Mesenchymal stem cell of adipose (primary cell): ENCODE measurements around the gene ARFGEF2.

- CAGE, long polyA plus RNA = no peak
Observed at GRCh38 chr20:47487040-47487574, 14.6 kb upstream of the NCOA3 start.

GRCh38 chr20:47682304-47682778 is 102.9 kb downstream of the SULF2 start:
- CAGE, long polyA plus RNA = no peak

- CAGE, long polyA plus RNA = no peak
Observed at GRCh38 chr20:48026996-48027506, 241.8 kb upstream of the SULF2 start.

GRCh38 chr20:48195346-48195715 is 410.1 kb upstream of the SULF2 start:
- CAGE, long polyA plus RNA = no peak

DNA sequence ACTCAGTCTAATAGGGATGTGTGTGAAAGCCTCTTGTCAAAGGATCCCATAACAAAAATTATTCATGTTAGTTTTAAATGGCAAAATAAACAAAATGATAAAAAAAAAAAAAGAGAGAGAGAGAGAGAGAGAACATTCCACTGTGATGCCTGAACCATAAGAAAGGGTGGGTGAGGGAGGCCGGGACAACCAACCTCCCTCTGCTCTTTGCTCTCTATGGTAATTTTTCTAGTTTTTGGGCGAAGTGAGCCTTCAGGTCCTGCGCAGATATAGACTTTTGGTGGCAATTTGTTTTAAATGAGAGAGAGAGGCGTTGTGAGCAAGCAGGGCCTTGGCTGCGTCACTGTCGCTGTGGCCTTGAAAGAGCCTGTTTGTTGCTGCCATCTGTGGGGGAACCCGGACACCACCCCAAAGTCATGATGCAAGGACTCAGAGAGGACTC is 462.5 kb upstream of the SULF2 start:
- CAGE, long polyA plus RNA = no peak

GRCh38 chr20:48408423-48408749 is 419.4 kb downstream of the PREX1 start:
- CAGE, long polyA plus RNA = no peak

DNA sequence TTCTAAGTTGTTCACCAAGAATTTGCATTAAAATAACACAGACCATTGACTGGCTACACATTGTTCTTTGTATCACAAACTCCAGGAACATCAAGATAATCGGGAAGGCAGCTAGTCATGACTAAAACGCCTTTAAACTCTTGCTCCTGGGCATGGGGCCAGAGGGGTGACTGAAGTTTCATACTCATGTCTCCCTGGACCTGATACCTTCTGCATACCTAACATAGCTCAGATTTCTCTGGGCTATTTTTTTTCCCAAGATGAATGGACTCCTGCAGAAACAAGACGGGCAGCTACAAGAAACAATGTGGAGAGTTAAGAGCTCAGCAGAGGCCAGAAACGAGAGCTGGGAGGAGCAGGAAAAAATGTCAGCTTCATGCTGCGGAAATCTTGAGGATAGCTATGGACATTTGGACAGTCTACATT is 289.4 kb downstream of the PREX1 start:
- CAGE, long polyA plus RNA = no peak

GRCh38 chr20:48690686-48691366 is 137.0 kb downstream of the PREX1 start:
- CAGE, long polyA plus RNA = no peak

DNA sequence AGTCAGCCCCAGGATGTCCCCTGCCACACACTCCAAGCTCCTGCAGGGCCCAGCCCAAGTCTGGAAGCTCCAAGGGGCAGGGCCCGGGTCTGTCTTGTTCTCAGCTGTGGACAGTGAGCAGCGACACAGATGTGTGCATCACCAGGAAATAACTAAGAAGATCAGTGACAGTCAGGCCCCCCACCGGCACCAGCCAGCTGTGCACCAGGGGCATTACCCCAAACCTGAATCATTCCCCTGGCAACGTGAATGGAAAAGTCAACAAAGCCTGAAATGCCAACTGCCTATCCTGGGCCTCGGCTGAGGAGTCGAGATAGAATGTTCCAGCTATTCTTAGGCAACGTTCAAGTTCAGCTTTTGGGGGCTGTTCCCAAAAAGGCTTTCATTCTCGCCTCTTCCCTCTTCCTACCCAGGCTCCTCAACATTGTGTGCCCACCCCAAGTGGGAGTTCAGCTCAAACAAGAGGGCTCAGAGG is 105.0 kb downstream of the PREX1 start:
- CAGE, long polyA plus RNA = no peak

DNA sequence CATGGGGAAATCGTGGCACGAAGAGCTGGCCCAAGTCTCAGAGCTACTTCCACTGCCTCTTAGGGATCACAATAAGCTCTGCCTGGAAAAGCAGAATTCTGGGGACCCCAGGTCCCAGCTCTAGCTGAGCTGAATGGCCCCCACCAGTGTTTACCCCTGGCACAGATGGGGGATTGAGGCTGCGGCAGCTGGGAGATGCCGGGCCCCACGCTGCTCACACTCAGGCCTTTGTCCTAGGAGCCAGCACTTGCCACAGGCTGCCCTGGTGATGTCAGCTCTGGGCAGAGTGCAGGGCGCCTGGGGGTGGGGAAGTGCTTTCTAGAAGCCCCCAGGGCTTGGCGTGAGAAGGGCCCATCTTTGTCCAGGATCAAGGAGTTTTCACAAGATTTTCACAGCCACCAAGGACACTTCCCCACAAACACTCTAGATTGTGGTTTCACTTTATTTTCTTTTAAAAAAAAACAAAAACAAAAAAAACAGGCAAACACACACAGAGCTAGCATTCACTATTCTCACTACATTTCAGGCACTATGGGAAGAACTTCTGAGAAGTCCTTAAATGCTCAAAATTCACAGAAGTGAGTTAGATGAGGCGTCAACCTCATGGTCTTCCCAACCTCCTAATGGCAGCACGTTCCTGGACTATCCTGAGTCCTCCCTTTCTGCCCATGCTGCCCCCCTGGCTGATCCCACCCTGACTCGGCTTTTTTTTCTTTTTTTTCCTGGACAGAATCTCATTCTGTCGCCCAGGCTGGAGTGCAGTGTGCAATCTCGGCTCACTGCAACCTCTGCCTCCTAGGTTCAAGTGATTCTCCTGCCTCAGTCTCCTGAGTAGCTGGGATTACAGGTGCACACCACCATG is 99.2 kb downstream of the PREX1 start:
- CAGE, long polyA plus RNA = no peak

- CAGE, long polyA plus RNA = no peak
Observed at GRCh38 chr20:48764806-48765235, 63.0 kb downstream of the PREX1 start.

DNA sequence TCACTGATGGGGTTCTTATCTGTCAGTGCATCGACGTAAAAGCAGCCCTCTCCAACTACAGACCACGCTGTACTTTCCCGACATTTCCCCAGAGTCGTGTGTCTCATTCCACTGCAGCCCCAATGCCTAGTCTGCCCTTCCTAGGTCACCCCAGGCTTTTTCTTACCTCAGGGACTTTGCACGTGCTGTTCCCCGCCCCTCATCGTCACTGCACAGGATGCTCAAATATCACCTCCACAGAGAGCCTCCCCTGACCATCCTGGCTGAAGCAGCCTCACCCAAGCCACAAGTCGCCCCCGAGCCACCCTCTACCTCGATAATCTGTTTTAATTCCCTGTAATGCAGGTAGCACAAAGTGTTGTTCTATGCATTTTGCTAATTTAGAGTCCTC is 60.2 kb downstream of the PREX1 start:
- CAGE, long polyA plus RNA = no peak

GRCh38 chr20:48857942-48858758 is 30.4 kb upstream of the PREX1 start:
- CAGE, long polyA plus RNA = no peak

- CAGE, long polyA plus RNA = no peak
Observed at GRCh38 chr20:48921105-48921854, at the start of gene ARFGEF2. TSS of gene ARFGEF2 (plus strand) at chr20:48921711.

- CAGE, long polyA plus RNA = no peak
Observed at GRCh38 chr20:48930382-48931492, 9.2 kb downstream of the ARFGEF2 start.

DNA sequence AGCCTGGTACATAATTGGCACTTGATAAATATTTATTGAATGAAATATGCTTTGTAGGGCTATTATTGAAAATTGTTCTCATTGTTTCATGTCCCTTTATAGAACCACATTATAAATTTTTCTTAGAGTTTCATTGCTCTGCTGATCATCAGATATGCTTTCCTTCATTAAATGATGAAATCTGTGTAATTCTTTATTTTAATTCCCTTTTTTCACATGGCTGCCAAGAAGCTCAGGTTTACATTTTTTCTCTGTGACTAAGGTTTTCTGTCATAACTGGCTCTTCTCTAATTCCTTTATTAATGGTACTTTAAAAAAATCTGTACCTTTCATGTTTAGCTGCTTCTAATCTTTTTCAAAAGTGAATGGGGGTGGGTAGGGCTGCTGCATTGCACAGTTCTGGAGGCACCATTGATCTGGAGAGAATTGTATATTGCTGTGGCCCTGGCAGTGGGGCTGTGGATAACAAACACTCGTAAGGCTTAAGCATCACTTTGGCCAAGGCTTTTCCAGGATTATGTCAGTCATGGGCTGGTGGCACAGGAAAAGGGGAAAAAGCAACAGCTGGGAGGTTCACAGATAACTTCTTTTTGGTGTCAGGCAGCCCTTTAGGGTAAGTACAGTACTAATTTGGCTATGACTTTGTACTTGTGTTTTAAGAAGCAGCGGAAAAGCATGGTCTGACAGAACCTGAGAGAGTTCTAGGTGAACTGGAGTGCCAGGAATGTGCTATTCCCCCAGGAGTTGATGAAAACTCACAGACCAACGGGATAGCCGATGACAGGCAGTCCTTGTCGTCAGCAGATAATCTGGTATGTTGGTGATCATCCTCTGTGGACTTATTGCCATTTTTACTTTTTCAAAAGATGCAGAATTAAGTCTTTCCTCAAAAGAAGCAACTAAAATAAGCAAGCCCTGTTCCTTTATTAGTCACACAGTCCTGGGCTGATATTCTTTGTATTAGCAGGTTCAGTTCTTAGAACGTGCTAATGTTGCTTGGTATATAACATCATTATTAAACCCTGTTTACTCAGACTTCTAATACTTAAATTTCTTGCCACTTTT is 44.0 kb downstream of the ARFGEF2 start:
- CAGE, long polyA plus RNA = no peak

DNA sequence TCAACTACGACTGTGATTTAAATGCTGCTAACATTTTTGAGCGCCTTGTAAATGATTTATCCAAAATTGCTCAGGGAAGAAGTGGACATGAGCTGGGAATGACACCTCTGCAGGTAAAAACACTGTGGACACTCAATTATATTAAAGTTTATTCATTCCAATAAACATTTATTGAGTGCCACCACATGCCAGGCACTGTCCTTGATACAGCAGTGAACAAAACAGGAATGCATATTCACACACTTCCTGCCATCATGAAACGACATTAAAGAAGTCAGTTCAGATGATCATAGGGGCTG is 51.6 kb downstream of the ARFGEF2 start:
- CAGE, long polyA plus RNA = no peak

- CAGE, long polyA plus RNA = no peak
Observed at GRCh38 chr20:48974489-48974900, 53.0 kb downstream of the ARFGEF2 start.

DNA sequence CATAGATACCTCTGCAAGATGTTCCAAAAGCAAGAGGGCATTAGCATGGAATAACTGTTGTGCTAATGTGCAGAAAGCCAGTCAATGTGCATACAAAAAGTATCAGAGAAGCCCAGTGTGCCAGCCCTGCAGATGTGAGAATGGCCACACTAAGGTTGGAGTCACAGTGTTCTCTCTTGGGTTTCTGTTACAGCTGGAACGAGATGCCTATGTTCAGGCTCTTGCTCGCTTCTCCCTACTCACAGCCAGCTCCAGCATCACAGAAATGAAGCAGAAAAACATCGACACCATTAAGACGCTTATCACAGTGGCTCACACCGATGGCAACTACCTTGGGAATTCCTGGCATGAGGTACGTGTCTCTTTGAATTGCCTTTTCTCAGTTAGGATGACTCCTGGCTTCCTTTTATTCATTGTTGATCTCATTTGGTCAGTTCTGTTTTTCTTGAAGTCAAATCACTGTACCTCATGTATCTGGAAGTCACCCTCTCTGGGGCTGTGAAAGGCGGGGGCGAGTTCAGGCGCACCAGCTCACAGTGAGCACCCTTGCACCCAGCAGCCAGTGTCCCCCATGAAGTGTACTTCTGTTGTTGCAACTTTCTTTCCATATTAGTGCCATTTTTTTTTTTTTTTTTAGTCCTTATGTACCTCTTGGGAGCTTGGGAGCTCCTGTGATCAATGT is 55.1 kb upstream of the CSE1L start:
- CAGE, long polyA plus RNA = no peak

- CAGE, long polyA plus RNA = no peak
Observed at GRCh38 chr20:49035452-49036334, 10.4 kb upstream of the CSE1L start.